Neural progenitor cell (in vitro differentiated cells): ENCODE measurements around a stretch of chr12.

DNA sequence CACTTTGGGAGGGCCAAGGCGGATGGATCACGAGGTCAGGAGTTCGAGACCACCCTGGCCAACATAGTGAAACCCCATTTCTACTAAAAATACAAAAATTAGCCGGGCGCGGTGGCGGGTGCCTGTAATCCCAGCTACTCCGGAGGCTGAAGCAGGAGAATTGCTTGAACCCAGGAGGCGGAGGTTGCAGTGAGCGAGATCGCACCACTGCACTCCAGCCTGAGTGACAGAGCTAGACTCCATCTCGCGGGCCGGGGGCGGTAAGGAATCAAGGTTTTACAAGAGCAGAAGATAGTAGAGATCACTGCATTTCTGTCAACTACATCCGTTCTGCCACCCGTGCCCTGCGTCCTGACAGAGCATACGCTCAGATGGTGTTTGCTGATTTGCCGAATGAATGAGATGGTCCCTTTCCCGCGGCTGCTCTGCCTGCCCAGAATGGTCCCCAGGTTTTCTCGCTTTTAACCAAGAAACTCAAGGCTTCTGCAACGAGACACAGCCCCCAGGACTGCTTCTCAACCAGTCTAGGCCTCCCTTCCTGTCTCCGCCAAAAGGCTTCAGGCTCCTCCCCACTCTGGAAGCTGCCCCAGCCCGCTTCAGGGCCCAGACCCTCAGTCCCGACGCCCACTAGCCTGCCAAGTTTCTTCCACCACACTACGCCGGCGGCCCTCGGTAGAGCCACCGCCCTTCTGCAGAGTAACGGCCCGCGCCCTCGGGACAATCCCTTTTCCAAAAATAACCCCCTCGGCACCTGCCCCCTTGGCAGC lies 573 bp downstream of the NEMP1 start:
- RAMPAGE, long total RNA, result no peak

DNA sequence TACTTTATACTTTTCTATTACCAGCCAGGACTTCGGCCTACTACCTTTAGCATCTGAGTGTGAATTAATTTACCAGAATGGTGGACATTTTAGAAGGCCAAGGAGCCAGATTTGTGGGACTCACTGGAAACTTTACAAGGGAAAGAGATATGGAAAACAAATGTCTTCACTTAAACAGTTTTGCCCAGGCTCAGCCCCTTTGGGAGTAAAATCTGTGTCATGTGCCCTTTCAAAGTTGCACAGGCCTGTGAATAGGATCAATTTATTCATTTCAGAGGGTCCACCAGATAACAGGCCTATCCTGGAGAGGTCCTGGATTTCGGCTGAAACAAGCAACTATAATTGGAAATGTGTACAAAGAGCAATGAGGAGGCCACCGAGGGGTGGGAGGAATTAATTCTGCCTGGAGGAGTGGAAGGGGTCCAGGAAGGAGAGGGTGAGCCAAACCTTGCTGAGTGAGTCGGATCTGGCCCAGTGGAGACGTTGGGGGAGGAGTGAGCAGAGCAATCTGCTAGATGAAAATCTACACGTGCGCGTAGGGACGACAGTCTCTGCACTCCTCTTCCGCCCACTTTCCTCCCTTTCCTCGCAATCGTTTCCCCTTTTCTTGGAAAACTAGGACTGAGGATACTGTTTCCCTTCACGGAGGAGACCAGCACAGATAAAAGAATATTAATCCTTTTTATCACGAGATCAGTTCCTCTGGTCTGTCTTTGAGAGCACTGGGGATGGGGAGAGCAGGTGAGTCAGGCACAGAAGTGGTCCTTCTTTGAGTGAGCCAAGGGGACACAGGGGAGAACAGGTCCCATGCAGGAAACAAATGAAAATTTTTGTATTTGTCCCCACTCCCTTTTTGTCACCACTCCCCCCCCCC lies 3.0 kb upstream of the NAB2 start:
- RAMPAGE, long total RNA, result no peak

DNA sequence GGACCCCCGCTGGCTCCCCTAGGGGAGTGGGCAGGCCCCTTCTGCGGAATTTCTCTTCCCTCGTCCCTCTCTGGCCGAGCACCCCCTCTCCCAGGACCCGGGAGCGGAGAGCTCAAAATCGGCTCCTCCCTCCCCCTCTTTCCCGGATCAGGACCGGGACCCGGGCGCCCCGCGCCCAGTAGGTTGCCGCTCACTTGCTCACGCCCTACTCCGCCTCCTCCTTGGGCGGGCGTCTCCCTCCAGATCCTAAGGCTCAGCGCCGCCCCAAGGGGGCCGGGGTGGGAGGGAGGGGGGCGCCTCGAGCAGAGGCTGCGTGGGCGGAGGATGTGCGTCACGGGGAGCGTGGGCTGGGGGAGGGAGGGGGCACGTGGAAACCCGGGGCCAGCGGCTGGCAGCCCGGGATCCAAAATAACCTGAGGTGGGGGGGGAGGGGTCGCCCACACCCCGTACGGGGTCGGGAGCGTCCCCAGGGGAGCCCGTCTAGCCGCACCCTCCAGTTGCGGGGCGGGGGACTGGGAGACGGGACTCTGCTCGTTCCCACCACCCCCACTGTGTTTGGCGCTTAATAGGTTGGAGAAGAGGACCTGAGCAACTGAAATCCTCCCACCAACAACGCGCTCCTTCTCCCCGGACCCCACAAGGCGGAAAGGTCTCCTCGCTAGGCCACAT lies 1.8 kb upstream of the NAB2 start:
- RAMPAGE, long total RNA, result no peak

DNA sequence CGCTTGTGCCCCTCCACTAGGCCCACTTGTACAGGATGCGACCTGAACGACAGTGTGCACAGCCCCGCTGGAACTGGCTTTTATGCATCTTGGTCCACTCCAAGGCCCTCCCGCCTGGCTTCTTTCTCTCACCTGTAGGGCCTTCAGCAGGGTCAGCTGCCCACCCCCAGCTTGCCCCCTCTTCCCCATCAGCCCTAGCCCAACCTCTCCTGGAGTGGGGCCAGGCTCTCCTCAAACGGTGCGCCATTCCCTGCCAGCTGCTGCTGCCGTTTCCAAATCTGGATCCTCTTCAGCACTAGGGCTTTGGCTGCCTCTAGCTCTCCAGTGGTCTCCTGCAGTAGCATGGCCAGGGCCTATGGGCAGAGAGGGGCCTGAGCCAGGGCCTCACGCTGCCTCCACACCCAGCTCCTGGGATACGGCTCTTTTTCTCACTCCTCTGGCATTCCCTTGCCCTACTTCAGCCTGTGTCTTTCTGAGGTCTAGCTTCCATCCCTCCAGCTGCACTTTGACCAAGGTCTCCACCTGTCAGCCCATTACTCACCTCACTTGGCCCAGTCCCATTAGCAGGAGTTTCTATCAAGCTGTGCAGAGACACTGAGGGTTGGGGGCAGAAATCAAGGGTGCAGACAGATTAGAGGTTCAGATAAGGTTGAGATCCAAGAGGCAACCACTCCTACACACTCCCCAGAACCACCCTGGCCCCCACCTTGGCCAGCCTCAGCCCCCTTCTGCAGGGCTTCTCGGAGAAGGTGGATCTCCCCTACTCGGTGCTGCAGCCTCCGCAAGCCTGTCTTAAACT lies 5.0 kb downstream of the STAT6 start:
- RAMPAGE, long total RNA, result no peak

- RAMPAGE, long total RNA, result no peak
Observed at GRCh38 chr12:57109968-57111097, 829 bp downstream of the STAT6 start.

- RAMPAGE, long total RNA, result no peak
Observed at GRCh38 chr12:57140984-57141669, 12.8 kb downstream of the LRP1 start.

GRCh38 chr12:57167782-57168379 lies 39.6 kb downstream of the LRP1 start:
- RAMPAGE, long total RNA, result no peak

DNA sequence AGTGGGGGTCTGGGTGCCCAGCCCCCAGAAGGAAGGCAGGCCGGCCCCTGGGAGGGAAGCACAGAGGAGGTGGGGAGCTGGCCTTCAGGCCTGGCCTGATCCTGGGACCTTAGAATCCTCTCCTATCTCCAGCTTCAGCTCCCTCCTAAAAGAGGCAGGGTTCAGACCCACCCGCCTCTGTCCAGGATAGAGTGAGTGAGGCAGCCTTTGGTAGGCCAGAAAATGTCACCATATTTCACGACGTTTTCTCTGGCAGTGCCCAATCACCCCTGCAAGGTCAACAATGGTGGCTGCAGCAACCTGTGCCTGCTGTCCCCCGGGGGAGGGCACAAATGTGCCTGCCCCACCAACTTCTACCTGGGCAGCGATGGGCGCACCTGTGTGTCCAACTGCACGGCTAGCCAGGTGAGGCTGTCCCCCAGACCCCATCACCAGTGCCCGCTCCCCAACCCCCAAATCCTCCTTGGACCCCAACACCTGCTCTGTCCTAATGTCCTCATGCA lies 16.9 kb upstream of the NXPH4 start:
- RAMPAGE, long total RNA, result no peak

DNA sequence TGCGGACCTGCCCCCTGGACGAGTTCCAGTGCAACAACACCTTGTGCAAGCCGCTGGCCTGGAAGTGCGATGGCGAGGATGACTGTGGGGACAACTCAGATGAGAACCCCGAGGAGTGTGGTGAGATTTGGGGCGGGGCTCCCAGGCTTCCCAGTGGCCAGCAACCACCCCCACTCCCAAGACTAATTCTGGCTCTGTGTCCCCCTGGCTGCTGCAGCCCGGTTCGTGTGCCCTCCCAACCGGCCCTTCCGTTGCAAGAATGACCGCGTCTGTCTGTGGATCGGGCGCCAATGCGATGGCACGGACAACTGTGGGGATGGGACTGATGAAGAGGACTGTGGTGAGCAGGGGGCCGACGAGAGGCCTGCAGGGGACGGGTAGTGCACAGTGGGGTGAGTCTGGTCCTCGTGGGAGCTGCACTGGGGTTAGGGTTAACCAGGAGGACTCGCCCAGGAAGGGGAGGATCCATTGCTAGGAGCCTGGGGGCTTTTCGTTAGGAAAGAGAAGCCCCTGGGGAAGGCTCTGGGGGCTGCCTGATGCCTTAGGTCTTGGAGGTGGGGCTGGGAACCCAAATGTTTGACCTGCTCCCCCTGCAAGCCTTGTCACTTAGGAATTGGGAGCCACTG lies 12.1 kb upstream of the NXPH4 start:
- RAMPAGE, long total RNA, result no peak

DNA sequence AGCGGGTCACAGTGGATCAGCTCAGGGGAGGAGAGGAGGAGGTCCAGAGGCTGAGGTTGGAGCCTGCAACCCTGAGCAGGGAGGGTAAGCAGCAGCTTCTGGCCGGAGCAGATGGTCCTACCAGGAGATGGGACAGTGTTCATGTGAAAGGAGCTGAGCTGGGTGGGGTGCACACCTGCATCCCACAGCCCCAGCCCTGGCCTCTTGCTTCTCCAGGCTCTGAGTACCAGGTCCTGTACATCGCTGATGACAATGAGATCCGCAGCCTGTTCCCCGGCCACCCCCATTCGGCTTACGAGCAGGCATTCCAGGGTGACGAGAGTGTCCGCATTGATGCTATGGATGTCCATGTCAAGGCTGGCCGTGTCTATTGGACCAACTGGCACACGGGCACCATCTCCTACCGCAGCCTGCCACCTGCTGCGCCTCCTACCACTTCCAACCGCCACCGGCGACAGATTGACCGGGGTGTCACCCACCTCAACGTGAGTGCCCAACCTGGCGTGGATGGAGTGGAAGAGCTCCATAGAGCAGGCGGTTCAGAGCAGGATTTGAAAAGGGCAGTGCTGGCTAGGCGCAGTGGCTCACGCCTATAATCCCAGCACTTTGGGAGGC lies 10.2 kb upstream of the NXPH4 start:
- RAMPAGE, long total RNA, result no peak

DNA sequence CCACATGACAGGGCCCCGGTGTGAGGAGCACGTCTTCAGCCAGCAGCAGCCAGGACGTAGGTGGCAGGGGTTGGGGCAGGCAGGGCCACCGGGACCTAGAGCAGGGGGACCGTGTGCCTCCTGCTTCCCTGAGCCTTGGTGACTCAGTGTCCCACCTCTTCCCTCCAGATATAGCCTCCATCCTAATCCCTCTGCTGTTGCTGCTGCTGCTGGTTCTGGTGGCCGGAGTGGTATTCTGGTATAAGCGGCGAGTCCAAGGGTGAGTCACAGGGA lies 4.9 kb upstream of the NXPH4 start:
- RAMPAGE, long total RNA, result no peak

DNA sequence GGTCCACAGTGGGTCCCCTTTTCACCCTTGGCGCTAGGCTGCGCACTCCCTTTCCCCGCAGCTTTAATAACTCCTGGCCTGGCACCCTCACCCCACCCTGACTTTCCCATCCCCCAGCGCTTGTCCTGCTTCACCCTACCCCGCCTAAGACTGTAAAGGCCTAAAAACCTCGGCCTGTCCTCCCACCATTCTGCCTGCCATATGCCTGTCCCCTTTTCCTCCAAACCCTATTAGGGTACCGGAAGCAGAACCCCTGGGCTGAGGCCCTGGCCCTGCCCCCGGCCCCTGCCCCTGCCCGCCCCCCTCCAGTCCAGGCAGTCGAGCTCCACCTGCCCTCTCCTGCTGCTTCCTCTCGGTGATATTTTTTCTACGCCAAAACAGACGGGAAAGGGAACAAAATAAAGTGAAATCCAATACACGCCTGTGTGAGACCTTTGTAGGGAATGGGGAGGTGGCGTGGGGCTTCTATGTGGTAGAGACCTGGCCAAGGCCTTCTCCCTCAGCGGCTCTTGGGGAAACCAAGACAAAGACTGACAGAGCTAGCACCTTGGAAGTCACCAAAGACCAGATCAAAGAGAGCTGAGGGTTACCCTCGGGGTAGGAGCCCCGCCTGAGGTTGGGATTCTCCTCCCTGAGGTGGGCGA lies 3.4 kb upstream of the SHMT2 start:
- RAMPAGE, long total RNA, result no peak

GRCh38 chr12:57229042-57229402 lies 489 bp upstream of the SHMT2 start:
- RAMPAGE, long total RNA, result no peak

DNA sequence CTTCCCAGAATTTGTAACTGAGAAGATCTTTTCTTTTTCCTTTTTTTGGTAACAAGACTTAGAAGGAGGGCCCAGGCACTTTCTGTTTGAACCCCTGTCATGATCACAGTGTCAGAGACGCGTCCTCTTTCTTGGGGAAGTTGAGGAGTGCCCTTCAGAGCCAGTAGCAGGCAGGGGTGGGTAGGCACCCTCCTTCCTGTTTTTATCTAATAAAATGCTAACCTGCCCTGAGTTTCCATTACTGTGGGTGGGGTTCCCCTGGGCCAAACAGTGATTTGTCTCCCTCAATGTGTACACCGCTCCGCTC lies 2.5 kb downstream of the NDUFA4L2 start:
- RAMPAGE, long total RNA, result no peak

DNA sequence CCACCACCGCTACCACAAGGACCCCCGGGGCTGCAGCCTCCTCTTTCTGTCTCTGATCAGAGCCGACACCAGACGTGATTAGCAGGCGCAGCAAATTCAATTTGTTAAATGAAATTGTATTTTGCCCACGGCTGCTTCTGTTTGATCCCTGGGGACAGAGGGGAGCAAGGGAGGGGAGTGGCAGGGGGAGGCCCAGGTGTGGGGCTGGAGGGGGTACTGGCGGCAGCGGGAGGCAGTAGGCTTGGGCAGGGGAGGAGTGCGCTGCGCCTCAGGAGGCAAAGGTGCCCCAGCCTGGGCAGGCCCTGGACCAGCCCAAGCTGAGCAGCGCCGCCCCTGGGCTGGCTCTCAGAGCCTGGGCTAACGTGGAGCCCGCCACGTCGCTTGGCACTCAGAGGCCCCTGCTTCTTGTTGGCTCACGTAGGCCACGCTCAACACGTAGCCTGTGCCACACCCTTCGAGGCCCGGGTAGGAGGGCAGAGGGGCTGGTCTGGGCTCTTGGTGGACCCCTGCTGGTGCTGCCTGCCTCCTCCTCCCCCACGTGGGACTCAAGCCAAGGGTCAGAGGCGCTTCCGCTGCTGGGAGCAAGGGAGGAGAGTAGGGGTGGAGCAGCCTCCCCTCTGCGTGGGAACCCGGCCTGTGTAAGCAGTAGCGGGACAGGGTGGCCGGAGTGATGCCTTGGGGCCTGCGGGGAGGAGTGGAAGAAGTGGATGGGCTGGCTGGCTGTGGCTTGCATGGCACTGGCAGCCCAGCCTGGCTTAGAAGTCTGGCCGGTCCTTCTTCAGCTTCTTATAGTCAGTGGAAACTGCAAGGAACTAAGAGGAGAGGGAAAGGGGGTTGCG lies 1.9 kb downstream of the NDUFA4L2 start:
- RAMPAGE, long total RNA, result no peak

GRCh38 chr12:57454283-57454836 lies 747 bp upstream of the INHBE start:
- RAMPAGE, long total RNA, result no peak

GRCh38 chr12:57456497-57457015 lies 1.4 kb downstream of the INHBE start:
- RAMPAGE, long total RNA, result no peak

GRCh38 chr12:57458561-57459520 lies 744 bp upstream of the GLI1 start:
- RAMPAGE, long total RNA, result no peak

DNA sequence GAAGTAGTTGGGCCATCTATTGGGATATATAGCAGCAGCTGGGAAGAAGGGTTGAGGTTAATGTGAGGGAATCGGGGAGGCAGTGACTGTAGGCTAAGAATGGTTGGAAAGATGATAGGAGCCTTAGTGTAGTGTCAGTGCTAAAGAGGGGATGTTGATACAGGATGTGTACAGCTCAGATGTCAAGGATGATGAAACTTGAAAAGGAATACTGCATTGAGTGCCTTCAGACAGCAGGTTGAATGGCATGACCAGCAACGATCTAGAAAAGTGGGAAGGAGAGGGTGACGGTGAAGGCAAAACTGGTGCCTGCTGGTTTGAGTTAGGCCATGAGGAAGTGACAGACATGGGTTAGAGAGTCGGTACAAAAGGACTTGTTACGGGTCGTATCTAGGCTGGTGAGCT lies 9.4 kb downstream of the MARS1 start:
- RAMPAGE, long total RNA, result no peak

GRCh38 chr12:57514425-57515653 lies 5.5 kb downstream of the DDIT3 start:
- RAMPAGE, long total RNA, result no peak